Bile duct (tissue), 1 donor: ENCODE measurements around the gene SLC9A3.

- PRO-cap = no peak
Observed at GRCh38 chr5:243267-244415, 25.5 kb downstream of the SDHA start.

DNA sequence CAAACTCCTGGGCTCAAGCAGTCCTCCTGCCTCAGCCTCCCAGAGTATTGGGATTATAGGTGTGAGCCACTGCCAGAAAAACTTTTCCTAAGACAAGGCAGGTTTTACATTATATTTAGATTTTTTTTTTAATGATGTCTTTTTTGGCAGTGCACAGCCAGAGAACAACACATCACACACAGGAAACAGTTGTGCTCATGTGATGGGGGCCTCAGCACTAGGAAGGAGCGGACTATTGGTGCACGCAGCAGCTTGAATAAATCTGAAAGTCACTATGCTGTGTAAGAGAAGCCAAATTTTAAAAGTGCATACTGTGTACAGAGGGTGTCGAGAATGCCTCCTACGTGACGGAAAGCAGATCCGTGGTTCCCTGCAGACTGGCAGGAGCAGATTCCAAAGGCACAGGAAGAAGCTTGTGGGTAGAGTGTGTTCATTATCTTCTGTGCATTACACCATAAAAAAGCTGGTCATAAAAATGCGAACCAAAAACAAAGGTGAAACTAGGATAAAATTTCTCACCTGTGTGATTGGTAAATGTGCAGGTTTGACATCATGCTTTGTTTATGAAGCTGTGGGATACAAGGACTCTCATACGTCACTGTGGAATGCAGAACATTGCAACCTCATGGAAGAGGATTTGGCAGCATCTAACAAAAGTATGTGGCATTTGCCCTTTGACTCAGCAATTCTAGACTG lies 8.1 kb upstream of the PDCD6 start:
- PRO-cap = no peak

DNA sequence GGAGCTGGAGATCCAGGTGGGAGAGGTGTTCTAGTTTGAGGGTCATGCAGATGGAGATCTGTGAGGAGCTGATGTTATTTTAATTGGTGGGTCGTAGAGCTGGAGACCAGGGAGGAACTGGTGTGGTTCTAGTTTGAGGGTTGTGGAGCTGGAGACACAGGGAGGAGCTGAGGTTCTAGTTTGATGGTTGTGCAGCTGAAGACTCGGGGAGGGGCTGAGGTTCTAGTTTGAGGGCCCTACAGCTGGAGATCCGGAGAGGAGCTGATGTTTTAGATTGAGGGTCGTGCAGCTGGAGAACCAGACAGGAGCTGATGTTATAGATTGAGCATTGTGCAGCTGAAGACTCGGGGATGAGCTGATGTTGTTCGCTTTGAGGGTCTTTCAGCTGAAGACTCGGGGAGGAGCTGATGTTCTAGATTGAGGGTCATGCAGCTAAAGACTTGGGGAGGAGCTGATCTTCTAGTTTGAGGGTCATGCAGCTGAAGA lies 10.1 kb downstream of the PDCD6 start:
- PRO-cap = no peak

DNA sequence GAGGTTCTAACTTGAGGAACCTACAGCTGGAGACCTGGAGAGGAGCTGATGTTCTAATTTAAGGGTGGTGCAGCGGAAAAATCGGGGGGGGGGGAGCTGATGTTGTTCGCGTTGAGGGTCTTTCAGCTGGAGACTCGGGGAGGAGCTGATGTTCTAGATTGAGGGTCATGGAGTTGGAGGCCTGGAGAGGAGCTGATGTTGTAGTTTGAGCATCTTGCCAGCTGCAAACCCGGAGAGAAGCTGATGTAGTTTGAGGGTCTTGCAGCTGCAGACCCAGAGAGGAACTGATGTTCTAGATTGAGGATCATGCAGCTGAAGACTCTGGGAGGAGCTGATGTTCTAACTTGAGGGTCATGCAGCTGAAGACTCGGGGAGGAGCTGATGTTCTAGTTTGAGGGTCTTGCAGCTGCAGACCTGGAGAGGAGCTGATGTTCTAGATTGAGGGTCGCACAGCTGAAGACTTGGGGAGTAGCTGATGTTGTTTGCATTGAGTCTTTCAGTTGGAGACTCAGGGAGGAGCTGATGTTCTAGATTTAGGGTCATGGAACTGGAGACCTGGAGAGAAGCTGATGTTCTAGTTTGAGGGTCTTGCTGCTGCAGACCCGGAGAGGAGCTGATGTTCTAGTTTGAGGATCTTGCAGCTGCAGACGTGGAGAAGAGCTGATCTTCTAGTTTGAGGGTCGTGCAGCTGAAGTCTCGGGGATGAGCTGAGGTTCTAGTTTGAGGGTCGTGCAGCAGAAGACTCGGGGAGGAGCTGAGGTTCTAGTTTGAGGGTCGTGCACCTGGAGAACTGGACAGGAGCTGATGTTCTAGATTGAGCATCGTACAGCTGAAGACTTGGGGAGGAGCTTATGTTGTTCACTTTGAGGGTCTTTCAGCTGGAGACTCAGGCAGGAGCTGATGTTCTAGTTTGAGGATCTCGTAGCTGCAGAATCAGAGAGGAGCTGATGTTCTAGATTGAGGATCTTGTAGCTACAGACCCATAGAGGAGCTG lies 11.0 kb downstream of the PDCD6 start:
- PRO-cap = no peak

GRCh38 chr5:395081-395794 lies 47.7 kb upstream of the EXOC3 start:
- PRO-cap = bidirectional peak, plus-strand start at chr5:395453, minus-strand start at chr5:395488; bidirectional peak, plus-strand start at chr5:395553, minus-strand start at chr5:395548

DNA sequence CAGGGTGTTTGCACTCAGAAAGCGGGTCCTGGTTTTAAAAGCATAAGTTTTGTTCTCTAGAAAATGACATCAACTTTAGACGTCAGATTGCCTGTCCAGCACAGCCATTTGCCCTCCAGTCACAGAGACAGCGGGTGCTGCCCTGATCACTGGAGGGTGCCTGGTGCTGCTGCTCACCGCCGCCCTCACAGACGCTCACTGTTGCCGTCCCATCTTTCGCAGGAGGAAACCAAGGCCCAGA lies 43.7 kb upstream of the EXOC3 start:
- PRO-cap = no peak

GRCh38 chr5:505781-506571 lies 18.3 kb downstream of the SLC9A3 start:
- PRO-cap = bidirectional peak, plus-strand start at chr5:506265, minus-strand start at chr5:506077

GRCh38 chr5:524318-524729 lies at the start of gene SLC9A3:
TSS of gene SLC9A3 (minus strand) at chr5:524449.
- PRO-cap = bidirectional peak, plus-strand start at chr5:524619, minus-strand start at chr5:524444

DNA sequence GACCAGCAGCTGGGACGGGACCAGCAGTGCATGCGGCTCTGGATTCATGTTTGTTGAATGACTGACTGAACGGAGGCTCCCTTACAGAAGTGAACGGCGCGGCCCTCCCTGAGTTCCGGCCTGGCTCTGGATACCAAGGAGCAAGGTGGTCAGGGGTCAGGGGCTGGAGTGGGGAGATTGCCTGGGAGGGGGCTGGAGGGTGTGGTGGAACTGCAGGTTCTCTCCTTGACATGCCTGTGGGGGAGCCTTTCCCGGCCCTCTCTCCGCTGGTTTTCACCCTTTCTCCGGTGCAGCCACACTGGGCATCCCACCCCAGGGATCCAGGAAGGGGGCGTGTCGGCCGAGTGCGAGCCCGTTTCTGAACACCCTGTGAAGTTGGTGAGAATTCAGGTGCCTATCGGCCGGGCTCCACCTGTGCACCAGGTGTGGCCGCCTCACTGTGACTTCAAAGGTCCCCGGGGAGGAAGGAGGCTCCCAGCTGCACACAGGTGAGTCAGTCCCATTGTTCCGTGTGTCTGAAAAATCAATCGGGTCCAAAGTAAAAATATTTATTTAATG lies 11.0 kb upstream of the CEP72 start:
- PRO-cap = no peak

- PRO-cap = no peak
Observed at GRCh38 chr5:757529-758638, 26.6 kb downstream of the ZDHHC11B start.

- PRO-cap = unidirectional peak, plus-strand start at chr5:783992
Observed at GRCh38 chr5:783728-784486, 622 bp downstream of the ZDHHC11B start.

- PRO-cap = no peak
Observed at GRCh38 chr5:864083-864636, 13.4 kb upstream of the ZDHHC11 start.

- PRO-cap = no peak
Observed at GRCh38 chr5:960019-960500, 48.5 kb upstream of the NKD2 start.

DNA sequence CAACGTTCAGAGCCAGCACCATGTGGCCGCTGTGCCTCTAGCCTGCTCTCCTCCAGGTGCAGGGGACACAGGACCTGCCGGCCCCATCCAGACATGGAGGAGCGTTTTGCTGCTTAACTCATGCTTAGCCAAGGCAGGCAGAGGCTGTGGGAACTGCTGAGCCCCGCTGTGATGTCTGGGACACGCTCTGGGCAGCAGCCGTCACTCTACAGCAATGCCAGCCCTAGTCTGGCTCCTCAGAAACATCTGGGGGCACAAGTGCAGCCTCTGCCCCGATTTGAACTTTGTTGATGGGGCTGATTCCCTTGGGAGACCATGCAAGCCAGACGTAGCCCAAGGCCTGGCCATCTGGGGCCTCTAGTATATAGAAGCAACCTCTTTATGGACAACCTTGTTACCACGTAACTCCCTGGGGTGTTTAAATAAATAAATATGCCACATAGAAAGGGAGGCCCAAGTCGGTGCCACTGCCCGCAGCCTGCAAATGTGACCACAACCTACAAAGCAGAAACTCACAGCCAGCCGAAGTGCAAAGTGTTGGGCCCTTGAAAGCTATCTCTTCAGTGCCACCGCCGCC lies 42.1 kb downstream of the NKD2 start:
- PRO-cap = no peak

DNA sequence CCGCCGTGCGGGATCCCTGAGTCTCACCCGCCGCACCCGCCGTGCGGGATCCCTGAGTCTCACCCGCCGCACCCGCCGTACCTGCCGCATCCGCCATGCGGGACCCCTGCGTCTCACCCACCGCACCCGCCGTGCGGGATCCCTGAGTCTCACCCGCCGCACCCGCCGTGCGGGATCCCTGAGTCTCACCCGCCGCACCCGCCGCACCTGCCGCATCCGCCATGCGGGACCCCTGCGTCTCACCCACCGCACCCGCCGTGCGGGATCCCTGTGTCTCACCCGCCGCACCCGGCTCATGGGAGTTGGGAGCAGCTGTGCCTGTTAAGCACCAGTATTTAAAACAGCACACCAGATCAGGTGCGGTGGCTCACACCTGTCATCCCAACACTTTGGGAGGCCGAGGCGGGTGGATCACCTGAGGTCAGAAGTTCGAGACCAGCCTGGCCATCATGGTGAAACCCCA lies 50.5 kb downstream of the SLC12A7 start:
- PRO-cap = no peak

- PRO-cap = no peak
Observed at GRCh38 chr5:1075278-1075858, 36.5 kb downstream of the SLC12A7 start.

DNA sequence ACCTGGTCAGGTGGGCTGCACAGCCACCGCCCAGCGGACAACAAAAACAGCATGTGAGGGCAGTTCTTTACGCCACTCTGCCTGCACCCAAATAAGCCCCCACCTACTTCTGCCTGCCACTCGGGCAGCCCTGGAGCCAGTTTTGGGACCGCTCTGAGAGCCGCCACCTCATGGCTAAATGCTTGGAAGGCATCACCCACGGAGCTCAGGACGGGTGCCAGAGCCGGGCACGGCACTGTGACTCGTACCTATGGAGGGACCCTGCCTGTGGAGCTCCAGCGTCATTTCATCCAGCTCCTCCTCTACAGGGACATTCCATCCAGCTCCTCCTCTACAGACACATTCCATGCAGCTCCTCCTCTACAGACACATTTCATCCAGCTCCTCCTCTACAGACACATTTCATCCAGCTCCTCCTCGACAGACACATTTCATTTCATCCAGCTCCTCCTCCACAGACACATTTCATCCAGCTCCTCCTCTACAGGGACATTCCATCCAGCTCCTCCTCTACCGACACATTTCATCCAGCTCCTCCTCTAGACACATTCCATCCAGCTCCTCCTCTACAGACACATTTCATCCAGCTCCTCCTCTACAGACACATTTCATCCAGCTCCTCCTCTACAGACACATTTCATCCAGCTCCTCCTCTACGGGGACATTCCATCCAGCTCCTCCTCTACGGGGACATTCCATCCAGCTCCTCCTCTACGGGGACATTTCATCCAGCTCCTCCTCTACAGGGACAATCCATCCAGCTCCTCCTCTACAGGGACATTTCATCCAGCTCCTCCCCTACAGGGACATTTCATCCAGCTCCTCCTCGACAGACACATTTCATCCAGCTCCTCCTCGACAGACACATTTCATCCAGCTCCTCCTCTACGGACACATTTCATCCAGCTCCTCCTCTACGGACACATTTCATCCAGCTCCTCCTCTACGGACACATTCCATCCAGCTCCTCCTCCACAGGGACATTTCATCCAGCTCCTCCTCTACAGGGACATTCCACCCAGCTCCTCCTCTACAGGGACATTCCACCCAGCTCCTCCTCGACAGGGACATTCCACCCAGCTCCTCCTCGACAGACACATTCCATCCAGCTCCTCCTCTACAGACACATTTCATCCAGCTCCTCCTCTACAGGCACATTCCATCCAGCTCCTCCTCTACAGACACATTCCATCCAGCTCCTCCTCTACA lies 18.5 kb downstream of the CLPTM1L start:
- PRO-cap = no peak

- PRO-cap = no peak
Observed at GRCh38 chr5:1328482-1329238, 16.2 kb downstream of the CLPTM1L start.

DNA sequence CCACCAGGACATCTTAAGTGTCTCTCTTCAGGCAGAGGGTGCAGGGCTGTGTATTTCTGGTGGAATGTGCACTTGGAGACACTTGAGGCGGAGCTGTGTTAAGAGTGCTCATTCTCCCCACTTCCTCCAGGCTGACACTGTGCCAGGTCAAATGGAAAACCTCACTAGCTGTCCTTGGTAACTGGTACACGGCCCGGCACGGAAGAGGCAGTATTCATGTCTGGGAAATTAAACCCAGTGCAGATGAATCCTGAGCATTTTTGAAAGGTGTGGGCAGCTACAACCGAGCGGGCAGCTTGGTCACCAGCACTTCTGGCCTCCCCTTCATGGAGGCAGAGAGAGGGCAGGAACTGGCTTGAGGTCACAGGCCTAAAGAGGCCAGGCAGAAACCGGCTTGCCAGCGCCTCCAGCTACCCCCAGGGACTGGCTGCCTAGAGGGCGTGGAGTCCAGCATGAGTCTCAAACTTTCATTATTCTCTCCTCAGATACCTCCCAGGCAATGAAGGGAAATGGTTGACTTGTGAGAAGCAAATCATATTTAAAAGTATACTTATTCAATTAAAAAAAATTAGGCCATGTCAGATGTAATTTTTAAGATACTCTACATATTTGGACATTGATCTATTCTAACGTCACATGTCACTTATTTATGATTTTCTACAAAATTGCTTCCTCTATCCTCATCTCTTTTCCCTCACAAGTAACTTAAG lies 1.5 kb downstream of the CLPTM1L start:
- PRO-cap = no peak

- PRO-cap = no peak
Observed at GRCh38 chr5:1349682-1350521, 5.0 kb upstream of the CLPTM1L start.